Cytotoxic T cell (primary cell): ENCODE measurements around the genes U2AF1L4 and ARHGAP33.

DNA sequence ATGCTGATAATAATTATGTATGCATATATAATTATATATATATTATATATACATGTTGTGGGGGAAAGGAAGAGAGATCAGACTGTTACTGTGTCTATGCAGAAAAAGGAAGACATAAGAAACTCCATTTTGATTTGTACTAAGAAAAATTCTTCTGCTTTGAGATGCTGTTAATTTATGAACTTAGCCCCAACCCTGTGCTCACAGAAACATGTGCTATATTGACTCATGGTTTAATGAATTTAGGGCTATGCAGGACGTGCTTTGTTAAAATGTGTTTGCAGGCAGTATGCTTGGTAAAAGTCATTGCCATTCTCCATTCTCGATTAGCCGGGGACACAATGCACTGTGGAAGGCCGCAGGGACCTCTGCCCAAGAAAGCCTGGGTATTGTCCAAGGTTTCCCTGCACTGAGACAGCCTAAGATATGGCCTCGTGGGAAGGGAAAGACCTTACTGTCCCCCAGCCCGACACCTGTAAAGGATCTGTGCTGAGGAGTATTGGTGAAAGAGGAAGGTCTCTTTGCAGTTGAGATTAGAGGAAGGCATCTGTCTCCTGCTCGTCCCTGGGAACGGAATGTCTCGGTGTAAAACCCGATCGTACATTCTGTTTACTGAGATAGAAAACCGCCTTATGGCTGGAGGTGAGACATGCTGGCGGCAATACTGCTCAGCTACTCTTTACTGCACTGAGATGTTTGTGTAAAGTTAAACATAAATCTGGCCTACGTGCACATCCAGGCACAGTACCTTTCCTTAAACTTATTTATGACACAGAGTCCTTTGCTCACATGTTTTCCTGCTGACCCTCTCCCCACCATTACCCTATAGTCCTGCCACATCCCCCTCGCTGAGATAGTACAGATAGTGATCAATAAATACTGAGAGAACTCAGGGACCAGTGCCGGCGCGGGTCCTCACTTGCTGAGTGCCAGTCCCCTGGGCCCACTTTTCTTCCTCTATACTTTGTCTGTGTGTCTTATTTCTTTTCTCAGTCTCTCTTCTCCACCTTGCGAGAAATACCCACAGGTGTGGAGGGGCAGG lies 5.2 kb downstream of the LGI4 start:
- PRO-cap, 2 experiments = no peak in any of the 2 experiments

DNA sequence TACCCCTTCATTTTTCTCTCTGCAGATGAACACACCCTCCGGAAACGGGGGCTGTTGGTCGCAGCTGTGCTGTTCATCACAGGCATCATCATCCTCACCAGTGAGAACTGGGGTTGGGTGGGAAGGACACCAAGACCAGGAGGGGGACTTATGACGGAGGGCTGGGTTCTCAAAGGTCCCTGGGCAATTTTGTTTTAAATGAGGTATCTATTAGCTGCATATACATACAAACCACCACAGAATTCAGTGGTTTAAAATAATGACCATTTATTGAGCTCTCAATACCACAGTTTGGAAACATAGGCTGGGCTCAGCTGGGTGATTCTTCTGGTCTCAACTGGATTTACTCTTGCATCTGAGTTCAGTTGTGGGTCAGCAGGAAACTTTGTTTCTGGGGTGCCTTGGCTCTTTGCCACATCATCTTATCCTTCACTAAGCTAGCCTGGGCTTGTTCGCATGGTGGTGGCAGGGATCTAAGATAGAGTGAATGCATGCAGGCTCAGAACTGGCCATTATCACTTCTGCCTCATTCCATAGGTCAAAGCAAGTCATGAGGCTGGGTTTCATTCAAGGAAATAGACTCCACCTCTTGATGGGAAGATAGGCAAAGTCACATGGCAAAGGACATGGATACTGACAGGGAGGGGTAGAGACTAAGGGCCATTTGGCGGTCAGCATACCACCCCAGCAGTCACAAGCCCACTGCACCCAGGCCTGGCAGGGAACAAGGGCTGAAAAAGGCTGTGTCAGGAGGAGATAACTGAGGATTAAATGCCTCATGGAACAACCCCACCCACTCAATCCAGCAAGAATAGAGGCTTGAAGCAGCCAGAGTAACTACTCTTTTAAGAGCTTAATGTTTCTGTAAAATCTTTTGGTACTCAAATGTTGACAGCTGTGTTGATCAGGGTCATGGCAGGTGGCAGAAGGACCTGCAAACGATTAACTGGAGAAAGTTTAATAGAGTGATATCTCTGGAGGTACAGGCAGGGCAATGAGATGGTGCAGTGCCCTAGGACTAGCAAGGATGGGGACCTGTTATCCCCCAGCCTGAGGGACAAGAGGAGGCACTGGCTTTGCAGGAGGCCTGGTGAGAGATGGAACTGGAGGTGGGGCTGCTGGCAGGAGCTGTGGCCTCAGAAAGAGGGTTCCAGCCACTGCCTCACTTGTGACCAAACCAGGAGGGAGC lies 12.1 kb downstream of the FXYD5 start:
- PRO-cap, 2 experiments = peak in 1 of 2 experiments; most common plus-strand start position 358 of the sequence (in 1)

DNA sequence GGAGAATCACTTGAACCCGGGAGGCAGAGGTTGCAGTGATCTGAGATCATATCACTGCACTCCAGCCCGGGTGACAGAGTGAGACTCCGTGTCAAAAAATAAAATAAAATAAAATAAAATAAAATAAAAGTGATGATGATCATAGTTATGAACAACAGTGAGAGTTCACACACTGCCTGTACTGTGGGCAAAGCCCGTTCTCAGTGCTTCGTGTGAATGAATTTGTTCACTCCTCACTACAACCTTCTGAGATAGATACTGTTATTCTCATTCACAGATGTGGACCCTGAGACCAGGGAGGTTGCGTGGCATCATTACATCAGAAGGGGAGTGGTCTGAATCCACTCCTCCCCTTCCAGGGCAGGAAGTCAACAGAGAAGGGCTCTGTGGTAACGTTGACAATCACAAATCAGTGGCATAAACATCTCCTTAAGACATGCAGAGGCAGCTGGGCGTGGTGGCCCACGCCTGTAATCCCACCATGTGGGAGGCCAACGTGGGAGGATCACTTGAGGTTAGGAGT lies 17.9 kb downstream of the FAM187B start:
- PRO-cap, 2 experiments = peak in 2 of 2 experiments; most common plus-strand start position 418 of the sequence (in 2); most common minus-strand start position 260 of the sequence (in 2)

GRCh38 chr19:35214281-35214688 lies 14.3 kb downstream of the FAM187B start:
- PRO-cap, 2 experiments = no peak in any of the 2 experiments

GRCh38 chr19:35269189-35270217 lies 741 bp downstream of the USF2 start:
- PRO-cap, 2 experiments = peak in 2 of 2 experiments; most common plus-strand start chr19:35269269 (in 2); most common minus-strand start chr19:35269241 (in 2)

- PRO-cap, 2 experiments = no peak in any of the 2 experiments
Measured at GRCh38 chr19:35447663-35447945, 453 bp upstream of the FFAR2 start.

DNA sequence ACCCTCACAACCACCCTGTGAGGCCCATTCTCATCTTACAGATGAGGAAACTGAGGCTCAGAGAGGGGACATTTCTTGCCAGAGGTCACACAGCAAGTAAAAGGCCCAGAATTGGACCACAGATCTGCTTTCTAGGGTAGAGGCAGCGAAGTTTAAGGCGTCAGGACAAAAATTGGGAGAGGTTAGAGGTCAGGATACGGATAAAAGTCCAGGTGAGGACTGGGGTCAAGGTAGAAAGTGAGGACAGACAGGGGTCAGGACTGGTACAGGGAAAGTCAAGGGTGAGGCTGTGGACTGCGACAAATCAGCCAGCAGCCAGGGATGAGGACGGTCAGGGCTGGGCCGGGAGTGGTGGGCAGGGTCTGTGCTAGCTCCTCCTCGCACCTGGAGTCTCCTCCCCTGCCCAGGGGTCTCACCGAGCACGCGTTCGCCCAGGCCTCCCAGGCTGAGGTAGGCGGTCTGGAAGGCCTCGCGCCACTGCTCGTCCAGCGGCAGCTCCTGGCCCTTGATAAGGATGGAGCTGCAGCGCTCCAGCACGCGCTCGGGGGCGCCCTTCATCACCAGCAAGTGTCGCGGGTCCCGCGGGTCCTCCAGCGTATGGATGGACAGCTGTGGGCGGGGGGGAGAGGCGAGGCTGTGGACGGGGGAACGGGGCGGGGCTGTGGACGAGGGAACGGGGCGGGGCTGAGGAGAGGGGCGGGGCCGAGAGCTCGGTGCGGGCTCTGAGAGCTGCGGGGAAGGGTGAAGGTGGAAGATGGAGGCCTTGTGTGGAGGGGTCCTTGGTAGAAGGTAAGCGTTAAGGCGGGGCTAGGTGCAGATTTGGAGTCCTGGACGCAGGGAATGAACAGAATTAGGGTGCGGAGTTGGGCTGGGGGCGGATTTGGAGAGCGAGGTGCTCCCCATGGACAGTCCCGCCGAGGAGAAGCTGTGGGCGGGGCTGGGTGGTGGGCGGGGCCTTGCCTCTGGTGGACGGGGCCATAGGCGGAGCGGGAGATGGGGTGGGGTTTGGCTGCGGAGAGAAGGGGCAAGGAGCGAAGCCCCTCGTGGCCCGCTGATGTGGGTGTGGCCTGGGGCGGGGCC lies 5.9 kb downstream of the ATP4A start:
- PRO-cap, 2 experiments = no peak in any of the 2 experiments

DNA sequence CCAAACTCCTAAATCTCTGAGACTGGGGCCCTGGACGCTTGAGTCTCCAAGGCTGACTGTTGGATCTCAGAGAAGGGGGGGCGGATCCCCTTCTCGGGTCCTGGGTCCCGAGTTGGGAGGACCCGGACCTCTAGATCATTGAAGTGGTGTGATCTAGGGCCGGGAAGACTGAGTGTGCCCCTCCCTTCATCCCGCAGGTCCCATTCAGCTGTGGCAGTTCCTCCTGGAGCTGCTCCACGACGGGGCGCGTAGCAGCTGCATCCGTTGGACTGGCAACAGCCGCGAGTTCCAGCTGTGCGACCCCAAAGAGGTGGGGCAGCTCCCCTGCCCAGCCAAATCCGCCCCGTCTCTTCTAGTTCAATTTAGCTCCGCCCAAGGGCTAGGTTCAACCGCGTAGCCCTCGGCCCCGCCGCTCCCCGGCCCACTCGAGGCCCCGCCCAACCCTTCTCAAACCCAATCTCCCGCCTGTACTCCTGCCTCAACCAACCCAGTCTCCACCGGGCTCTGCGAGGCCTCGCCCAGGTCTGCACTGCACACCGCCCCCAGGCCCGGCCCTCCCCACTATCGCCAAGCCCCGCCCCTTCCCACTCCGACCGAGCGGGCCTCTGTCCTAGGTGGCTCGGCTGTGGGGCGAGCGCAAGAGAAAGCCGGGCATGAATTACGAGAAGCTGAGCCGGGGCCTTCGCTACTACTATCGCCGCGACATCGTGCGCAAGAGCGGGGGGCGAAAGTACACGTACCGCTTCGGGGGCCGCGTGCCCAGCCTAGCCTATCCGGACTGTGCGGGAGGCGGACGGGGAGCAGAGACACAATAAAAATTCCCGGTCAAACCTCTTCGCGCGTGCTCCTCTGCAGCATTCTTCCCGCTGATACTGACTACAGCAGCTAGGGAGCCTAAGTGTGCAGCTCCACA lies 2.7 kb downstream of the ETV2 start:
- PRO-cap, 2 experiments = peak in 1 of 2 experiments; most common plus-strand start position 626 of the sequence (in 1); most common minus-strand start position 271 of the sequence (in 1)

GRCh38 chr19:35724428-35724698 lies 6.6 kb downstream of the KMT2B start:
- PRO-cap, 2 experiments = no peak in any of the 2 experiments

DNA sequence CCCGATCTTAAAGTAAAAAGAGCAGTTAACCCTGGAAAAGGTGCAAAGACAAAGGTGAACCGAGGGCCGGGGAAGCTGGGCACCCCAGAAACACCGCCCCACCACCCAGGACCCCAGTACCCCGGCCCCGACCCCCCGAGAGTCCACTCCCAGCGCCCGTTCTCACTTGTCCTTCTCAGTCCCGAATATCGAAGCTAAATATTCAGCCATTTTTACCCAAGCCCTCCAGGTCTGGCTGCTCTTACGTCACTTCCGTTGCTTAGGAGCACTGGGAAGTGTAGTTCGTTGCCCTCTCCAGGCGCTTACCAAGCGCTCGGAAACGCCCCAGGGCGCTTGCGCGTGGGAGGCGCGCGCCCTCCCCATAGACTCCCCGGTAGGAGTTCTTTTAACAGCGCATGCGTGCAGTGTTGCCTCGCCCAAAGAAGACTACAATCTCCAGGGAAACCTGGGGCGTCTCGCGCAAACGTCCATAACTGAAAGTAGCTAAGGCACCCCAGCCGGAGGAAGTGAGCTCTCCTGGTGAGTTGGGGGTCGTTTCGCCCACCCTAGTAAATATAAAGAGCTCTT lies at the start of gene U2AF1L4:
TSS of gene U2AF1L4 (minus strand) at position 237 of the 567 bp plus-strand sequence.
- PRO-cap, 2 experiments = peak in 2 of 2 experiments; most common plus-strand start position 470 of the sequence (in 2); most common minus-strand start position 187 of the sequence (in 1)

- PRO-cap, 2 experiments = peak in 1 of 2 experiments; most common plus-strand start chr19:35775576 (in 1)
Measured at GRCh38 chr19:35774921-35776160, at the start of gene ARHGAP33. Gene ARHGAP33, plus strand, starts transcription at chr19:35775564.

GRCh38 chr19:35890720-35891429 lies 11.5 kb upstream of the HCST start:
- PRO-cap, 2 experiments = no peak in any of the 2 experiments

- PRO-cap, 2 experiments = peak in 2 of 2 experiments; most common plus-strand start chr19:35899874 (in 2); most common minus-strand start chr19:35899557 (in 1)
Measured at GRCh38 chr19:35899517-35899988, 2.8 kb upstream of the HCST start.

DNA sequence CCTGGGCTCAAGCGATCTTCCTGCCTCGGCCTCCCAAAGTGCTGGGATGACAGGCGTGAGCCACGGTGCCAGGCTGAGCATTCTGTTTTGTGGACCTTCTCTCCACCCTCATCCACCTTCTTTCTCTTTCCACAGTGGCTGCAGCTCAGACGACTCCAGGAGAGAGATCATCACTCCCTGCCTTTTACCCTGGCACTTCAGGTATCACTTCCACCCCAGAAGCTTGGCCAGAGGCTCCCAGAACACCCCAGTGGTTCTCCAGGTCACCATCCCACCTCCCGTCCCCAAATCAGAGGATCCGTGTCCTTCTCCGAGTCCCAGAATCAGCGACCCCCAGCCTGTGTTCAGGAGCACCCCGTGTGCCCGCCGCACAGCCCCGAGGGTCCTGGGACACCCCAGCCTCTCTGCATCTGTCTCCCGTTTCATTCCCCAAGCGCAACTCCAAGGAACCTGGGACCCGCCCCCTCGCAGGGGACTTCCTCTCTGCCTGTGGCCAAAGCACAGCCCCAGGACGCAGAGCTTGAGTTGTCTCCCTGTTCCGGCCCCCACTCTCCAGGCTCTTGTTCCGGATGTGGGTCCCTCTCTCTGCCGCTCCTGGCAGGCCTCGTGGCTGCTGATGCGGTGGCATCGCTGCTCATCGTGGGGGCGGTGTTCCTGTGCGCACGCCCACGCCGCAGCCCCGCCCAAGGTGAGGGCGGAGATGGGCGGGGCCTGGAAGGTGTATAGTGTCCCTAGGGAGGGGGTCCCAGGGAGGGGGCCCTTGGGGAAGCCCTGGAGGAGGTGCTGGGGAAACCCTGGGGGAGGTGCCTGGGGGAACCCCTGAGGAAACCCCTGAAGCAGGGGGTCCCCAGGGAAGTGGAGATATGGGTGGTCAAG lies 1.1 kb downstream of the HCST start:
- PRO-cap, 2 experiments = peak in 2 of 2 experiments; most common minus-strand start position 562 of the sequence (in 2)

DNA sequence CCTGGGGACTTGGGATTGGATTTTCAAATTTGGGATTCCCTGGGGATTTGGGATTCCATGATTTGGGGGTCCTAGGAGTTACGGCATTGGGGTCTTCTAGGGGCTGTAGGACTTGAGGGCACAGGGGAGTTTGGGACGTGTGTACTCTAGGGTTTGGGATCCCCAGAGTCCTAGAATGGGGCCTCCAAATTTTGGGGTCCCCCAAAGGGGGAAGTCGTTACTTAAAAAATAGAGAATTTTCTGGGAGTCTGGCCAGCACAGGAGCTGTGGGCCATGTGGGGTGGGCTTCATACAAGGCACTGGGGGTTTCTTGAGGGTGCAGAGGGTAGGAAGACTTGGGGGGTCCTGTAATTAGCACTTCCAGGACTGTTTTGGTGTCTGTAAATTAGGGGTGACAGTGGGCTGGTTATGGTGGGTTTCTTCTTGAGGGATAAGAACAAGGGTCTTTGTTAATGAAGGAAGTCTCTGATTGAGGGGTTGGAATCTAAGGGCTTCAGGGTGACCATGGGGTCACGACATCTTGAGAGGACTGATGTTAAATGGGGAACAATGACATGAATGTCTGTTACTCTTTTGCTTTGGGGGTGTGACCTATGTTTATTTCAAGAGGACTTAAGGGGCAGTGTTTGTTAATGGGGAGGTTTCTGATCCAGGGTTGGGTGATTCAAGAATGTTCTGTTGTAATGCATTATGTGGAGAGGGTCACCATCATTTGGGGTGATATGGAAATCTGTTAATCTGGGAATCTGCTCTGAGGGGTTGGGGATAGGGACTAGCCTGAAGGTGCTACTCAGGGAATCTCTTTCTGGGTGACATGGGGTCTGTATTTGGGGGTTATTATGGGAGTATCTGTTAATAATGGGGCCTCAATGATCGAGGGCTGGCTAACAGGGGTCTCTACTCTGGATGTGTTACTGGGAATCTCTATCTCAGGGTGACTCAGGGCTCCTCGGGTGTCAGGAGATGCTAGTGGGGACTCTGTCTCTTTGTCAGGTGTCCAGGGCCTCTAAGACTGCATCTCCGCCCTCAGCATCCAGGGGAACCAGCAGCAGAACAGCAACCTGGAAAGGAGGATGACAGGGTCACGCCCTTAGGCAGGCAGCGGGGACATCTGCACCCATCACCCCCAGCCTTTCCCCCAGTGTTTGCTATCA lies 1.5 kb upstream of the ALKBH6 start:
- PRO-cap, 2 experiments = no peak in any of the 2 experiments

DNA sequence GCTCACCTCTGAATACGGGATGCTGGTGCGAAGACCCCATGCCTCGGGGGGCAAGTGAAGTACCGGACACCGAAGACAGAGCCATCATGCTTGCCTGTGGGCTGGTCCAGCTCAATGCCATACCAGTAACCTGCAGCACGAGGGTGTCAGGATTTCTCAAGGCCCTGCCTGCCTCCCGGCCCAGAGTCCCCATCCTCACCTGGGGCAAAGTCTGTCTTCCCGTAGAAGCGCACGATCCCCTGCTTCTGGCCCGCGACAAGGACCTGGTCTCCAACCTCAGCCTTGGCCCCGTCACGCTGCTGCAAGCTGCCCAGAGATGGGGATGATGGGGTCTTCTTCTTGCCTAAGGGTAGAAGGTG lies 3.6 kb upstream of the ALKBH6 start:
- PRO-cap, 2 experiments = no peak in any of the 2 experiments

GRCh38 chr19:36053578-36053773 lies 609 bp downstream of the THAP8 start:
- PRO-cap, 2 experiments = no peak in any of the 2 experiments

GRCh38 chr19:36103369-36103799 lies 7.6 kb upstream of the OVOL3 start:
- PRO-cap, 2 experiments = no peak in any of the 2 experiments

DNA sequence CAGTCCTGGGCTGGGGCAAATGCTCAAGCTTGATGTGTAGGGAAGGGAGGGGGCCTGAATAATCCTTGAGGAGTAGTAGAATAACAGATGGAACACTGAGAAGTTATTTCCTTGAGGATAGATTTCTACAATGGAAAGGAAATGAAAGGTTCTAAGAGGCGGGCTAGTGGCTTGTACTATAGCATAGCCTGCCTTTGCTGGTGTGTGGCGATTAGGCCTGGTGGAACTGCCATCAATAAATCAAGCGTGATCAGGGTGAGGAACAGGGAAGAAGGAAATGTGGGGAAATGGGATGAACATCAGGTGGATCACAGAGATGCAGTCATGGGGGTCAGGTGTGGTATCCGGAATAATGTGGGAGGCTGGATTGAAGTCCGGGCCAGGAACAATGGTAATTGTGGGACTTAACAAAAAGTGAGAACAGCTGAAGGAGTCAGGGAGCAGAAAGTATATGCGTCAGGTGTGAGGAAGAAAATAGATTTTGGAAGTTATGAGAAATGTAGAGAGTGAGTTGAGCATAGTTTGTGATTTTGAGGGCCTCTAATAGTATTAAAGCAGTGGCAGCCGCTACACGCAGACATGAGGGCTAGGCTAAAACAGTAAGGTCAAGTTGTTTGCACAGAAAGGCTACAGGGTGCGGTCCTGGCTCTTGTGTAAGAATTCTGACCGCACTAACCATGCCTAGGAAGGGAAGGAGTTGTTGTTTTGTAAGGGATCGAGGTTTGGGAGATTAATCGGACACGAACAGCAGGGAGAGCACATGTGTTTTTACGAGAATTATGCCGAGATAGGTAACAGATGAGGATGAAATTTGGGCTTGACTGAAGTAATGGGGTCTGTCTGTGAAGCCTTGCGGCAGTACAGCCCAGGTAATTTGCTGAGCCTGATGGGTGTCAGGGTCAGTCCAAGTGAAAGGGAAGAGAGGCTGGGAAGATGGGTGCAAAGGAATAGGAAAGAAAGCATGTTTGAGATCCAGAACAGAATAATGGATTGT lies 5.0 kb upstream of the COX7A1 start:
- PRO-cap, 2 experiments = no peak in any of the 2 experiments

DNA sequence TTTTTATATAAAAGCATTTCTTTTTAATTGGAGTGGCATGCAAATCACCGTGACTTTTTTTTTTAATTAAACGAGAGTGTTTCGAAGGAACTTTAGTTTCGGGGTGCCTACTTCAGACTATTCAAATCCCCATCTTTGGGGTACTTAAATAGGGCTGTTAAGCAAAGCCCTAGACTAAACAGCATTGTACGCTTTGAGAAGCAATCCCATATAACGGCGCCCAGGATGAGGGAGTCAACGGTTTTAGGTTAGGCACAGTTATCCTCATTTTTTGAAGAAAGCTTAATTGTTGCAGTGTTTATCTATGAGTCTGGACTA lies 659 bp downstream of the ZNF146 start:
- PRO-cap, 2 experiments = peak in 1 of 2 experiments; most common plus-strand start position 184 of the sequence (in 1)